ENCODE results near the genes AMZ2, ABCA6 and ABCA5.

DNA sequence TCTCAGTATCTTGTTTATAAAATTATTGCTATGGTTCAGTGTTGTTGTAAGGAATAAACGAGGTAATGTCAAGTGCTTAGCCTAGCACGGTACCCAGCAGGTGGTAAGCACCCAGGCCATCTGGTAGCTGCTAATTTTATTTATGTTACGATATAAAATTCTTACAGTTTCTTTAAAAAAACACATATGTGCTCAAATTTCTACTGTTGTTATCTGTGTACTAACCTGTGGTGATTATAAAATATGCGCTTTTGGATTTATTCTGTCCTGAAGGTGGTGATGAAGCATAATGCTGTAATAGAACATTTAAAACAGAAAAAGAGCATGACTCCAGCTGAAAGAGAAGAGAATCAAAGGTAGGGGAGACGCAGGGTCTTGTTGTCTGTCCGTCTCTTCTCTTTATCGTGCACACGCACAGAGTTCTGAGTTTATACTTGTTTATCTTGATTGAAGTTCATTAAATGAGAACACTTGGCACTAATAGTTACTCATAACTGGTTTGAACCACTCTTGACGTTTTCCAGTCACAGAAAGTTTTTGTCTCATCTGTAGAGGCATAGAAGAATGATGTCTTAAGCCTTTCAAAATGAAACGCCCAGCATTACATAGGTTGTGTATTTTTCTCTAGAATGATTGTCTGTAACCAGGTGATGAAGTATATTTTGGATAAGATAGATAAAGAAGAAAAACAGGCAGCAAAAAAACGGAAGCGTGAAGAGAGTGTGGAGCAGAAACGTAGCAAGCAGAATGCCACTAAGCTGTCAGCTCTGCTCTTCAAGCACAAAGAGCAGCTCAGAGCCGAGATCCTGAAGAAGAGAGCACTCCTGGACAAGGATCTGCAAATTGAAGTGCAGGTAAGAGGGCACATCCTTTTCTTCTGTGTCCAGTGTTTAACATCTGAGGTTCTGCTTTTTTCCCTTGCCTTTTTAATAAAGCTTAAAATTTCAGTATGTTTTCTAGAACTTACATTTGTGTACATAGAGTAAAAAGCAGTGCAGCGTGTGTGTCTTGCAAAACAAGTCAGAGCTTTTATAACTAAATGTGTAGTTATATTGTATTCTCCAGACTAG is 48.5 kb downstream of the C17orf58 start:
- RRBS, result no CpG with 5 or more reads among the region's 15 CpGs

GRCh38 chr17:68128603-68129445 is 93.3 kb downstream of the KPNA2 start:
- RRBS, result no CpG with 5 or more reads among the region's 5 CpGs

DNA sequence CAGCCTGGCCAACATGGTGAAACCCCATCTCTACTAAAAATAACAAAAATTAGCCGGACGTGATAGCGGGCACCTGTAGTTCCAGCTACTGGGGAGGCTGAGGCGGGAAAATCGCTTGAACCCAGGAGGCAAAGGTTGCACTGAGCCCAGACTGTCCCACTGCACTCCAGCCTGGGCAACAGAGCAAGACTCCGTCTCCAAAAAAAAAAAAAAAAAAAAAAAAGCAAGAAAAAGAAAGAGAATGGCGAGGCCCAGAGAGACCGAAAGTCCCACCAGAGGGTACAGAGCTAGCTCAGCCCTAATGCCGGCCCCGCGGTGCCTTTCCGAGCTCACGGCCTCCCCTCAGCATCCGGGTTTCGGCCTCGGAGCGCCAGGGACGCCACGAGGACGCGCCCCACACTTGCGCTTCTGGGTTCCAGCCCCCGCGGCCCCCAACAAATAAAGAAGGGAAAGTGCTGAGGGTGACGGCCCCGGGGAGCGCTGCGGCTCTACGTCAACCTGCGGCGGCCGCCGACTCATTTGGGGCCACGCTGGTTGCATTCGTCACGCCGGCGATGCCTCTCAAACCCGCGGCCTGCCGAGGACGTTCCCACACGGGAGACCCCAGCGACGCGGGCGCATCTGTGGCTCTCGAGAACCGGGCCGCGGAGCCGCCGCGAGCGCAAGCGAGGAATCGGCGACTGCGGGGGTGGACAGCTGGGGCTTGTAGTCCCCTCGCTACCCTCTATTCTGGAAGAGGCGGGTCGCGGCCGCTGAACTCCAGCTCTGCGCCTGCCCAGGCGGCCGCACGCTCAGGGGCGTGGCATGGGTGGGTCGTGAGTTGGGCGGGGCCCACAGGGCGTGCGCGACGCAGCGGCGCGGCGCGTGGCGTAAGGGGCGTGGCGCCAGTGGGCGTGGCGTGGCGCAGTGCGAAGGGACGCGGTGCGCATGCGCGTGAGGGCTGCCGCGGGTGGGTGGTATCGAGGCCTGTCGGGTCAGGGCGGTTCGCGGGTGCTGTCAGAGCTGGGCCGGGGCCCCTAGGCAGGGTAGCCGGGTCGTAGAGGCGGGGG is at the start of gene AMZ2:
Gene AMZ2, plus strand, starts transcription at position 906 of the 1,049 bp plus-strand sequence.
- RRBS, result 4% methylated on average over 26 of the region's 103 CpGs

GRCh38 chr17:68302457-68302720 is 11.1 kb downstream of the ARSG start:
- RRBS, result no CpG with 5 or more reads among the region's 3 CpGs

GRCh38 chr17:68346256-68347038 is 55.2 kb downstream of the ARSG start:
- RRBS, result no CpG with 5 or more reads among the region's 25 CpGs

GRCh38 chr17:68519833-68520339 is 7.7 kb downstream of the PRKAR1A start:
- RRBS, result no CpG with 5 or more reads among the region's 4 CpGs

GRCh38 chr17:68599085-68599571 is 2.0 kb downstream of the FAM20A start:
- RRBS, result no CpG with 5 or more reads among the region's 6 CpGs

DNA sequence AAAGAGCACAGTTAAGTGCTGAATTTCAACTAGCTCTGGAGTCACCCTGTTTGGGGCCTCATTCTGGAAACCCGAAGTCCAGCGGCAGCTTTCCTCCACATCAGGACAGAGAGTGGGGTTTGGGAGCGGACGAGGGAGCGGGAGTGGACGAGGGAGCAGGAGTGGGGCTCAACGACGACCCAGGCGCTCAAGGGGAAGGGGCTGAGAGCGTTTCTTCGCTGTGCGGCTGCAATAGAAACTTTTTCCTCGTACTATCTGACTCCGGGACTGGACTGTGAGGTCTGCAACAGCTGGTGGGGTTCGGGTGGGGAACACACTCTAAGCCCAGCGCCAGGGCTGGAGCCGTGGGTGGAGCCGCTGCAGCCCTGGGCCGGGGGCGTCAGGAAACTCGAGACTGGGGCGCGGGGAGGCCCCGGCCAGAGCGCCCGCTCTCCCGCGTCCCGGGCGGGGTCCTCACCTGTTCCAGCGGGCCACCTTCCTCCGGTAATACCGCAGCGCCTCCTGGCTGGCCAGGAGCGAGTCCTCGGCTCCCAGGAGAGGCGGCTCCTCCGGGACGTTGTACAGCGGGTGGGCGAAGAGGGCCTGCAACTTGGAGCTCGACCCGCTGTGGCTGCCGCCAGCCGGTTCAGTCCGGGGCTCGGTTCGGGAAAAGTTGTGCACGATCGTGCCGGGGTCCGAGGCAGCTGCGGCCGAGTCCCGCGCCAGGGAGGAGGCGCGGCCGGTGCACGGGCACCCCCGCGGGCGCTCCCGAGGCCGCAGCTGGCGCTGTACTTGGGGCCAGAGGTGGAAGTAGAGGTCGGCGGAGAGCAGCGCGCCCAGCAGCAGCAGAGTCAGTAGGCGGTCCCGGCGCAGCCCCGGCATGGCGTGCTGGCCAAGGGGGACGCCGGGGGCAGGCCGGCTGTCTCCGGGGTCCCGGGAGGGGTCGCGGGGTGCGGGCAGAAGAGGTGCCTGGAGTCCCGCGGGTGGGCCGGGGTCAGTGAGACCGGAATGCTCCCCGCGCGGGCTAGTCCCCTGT is 1.1 kb downstream of the FAM20A start:
- RRBS, result 22% methylated on average over 46 of the region's 90 CpGs

DNA sequence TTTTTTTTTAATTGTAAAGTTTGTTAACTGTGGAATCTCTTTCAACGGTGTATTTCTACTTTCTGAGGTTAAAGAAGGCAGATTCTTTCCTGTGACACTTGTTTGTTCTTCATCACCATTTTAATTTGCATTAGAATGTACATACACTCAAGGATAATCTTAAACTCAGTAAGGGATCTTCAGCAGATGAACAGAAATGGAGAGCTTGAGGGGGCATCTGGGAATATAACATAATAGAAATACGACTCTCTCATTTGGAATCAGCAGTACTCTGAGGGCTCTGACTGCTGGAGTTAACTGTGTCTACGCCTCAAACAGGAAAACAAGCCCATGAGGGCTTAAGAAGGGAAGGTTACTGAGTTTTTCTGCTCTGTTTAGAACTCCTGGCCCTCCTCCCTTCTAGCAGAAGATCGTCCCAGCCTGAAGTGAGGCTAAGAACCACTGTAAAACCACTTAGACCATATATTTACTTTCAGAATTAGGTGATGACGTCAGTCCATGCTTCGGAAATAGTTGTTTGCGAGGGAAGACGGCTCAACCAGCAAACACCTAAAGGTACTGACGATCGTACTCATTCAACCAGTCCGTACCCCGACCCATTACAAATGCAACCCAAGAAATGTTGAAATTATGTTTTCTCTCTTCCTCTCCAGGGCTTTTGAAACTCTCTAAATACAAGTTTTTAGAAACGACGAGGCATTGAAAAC is 148.6 kb upstream of the FAM20A start:
- RRBS, result no CpG with 5 or more reads among the region's 14 CpGs

DNA sequence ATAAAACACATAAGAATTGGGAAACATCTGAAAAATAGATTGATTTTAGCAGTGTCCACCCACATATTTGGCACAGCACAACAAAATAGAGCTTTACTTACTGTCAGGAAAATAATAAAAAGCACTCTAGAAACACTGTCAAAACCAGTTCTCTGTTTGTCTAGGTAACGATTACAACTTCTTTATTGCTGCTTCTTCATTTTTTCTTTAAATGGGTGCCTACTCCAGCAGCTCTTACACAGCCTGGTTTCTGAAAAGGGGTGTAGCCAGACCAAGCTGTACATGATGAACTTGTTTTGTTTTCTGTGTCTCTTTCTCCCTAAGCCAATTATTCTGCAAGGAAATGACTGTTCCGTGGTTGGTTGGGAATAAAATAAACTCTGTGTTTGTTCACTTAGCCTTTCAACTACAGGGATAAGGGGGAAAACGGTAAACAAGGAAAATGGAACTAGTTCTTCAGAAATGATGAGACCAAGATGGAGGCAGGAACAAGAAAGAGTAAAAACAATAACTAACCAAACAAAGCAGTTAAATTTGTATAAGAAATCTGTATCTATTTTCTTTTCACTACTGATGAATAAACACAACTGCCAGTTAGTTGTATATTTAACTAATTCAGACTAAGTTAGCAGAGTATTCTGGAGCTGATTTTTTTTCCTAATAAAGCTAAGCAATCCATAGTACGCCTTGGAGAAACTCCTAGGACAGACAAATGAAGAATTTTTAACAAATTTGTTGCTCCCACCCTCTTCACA is at the start of gene ABCA6:
Gene ABCA6, minus strand, starts transcription at position 252 of the 755 bp plus-strand sequence.
- RRBS, result no CpG with 5 or more reads among the region's 4 CpGs

GRCh38 chr17:69326383-69327411 is at the start of gene ABCA5:
Gene ABCA5, minus strand, starts transcription at chr17:69327133.
- RRBS, result 0% methylated on average over 5 of the region's 99 CpGs

GRCh38 chr17:69485072-69485644 is 70.7 kb downstream of the MAP2K6 start:
- RRBS, result no CpG with 5 or more reads among the region's 3 CpGs

DNA sequence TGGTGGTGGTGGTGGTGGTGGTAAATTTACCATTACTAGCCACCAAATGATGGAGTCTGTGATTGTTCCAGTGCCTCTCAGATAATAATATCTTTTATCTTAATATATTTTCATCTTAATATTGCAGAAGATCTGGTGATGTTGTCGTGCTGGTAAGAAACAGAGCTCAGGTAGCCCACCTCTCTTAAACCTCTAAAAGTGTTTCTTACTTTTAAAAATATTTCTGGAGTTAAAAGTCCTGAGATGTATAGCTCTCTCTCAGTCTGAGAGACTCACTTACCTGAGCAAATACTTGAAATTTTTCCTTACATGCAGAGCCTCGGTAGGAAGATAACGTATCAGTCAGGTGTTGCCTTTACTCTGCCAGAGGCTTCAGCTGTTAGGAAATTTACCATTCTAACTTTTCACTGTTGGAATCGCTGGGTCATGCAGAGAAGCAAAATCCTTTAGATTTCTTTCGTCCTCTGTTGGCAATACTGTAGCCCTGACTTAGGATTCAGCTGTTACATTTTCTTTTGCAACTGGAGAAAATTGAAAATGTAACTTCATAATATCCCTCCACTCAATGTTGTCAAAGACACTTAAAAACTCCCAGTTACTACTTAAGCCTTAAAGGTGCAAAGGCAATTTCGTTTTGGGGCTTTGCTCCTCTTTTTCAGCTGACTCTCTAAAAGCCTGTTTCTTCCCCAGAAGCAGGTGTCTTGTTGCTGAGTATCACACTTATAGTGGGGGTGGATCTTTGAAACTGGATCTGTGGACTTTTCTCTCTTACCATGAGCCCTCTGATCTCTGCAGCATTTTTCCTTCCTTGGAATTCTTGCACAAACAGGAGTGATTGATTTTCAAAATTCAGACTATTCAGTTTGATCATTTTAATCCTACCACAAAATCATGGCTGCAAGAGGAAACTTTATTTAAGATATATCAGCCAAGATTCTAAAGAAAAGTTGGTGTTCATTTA is 19.9 kb upstream of the KCNJ16 start:
- RRBS, result no CpG with 5 or more reads among the region's 6 CpGs

DNA sequence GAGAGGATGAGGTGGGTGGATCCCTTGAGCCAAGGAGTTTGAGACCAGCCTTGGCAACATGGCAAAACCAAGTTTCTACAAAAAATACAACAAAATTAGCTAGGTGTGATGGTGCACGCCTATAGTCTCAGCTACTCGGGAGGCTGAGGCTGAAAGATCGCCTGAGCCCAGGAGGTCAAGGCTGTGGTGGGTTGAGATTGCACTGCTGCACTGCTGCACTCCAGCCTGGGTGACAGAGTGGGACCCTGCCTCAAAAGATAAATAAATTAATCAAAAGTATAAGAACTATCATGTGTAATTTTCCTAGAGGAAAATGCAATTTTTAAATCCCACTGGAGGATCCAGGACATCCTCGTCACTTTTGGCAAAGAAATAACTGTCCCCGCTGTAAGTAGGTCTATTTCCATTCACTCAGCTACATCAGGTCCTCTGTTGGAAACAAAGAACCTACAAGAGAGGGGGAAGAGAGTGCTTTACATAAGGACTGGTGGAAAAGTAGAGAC is 575.9 kb upstream of the SOX9 start:
- RRBS, result no CpG with 5 or more reads among the region's 5 CpGs

DNA sequence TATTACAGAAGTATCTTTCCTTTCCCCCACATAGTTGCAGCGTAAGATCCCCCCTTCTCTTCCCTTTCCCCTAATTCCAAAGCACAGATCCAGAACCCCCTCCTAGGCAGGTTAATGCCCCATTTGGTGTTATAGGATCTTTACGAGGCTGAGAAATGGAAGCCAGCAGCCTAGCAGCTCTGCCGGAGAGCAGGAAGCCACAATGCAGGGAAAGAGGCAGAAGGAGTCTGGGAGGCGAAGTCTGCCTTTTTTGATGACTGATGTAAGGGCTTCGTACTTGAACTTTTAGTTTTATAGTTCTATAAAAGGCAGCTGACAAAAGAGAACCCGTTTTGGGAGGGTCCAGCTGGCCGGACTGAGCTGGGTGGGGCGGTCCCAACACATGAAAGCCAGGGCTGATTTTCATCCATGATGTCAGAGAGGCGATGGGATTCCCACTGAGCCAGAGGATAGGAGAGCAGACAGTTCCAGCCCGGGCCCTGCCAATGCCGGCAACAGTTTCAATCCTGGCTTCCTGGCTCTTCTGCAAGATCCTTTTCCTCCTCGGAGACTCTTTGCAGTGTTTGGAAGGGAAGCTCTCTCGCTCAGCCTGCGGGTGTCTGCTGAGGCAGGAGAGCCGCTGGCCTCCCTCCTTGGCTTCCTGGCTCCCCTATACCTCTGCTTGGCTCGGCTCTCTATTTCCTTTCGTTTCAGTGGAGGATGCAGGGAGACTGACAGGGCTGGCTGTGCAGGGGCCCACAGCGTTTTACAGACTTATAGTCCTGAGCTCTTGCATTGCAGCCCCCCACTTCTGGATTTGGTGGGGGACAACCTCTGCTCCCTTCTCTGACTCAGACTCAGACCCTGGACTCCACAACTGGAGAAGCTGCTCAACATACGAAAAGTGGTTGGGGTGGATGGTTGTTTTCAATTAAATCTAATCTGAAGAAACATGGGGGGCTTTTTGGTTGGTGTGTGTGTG is 145.5 kb upstream of the SOX9 start:
- RRBS, result no CpG with 5 or more reads among the region's 19 CpGs

GRCh38 chr17:72117048-72117595 is 3.7 kb upstream of the SOX9 start:
- RRBS, result no CpG with 5 or more reads among the region's 33 CpGs

GRCh38 chr17:72124526-72124947 is 3.7 kb downstream of the SOX9 start:
- RRBS, result no CpG with 5 or more reads among the region's 6 CpGs

DNA sequence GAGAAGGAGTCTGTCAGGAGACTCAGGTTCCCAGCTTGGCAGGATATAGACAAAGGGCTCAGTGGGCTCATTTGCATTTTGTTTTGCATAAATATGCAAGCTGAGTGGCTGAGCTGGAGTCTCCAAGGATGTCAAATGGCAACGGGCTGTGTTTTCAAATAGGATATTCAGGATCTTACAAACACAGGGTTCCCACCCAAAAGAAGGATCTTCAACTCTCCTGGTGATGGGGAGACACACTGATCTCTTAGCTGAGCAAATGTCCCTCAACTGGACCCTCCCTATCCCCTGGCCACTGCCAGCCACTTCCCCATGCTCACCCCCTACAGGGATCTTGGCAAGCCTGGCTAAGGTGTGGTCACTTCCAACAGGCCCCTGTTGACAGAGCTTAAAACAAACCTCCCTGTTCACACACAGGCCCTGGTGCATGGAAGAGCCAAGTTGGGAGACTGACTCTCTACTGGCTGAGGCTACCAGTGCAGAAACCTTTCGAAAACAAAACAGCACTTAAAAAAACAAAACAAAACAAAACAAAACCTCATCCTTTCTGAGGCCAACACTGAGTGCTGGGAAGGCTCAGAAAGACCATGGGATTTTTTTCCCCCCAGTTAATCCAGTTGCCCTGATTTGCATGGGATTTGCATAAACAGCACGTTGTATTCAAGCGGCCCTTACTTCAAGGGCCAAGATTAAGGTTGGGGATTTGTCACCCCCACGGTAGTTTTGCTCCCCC is 61.7 kb downstream of the SOX9 start:
- RRBS, result no CpG with 5 or more reads among the region's 5 CpGs

DNA sequence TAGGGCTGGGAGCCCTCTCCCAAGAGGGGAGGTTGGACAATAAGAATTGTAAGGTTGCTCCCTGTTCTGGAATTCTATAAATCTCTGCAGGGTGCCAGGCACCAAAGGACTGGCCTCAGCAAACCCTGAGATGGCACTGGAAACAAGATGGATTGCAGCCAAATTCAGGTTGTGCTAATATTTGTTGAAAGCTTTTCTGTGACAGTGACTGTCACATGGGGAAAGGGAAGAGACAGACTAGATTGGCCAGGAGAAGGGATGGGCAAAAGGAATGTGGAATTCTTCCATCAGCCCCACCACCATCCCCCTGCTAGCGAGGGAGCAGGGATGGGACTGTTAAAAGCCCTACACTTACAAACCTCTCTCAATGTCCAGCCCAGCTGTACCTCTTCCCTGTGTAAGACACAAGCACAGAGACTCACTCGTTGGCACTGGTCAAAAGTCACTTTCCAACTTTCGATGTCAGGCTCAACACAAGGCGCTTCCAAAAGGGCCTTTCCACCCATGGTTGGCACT is 62.4 kb downstream of the SOX9 start:
- RRBS, result no CpG with 5 or more reads among the region's 4 CpGs

GRCh38 chr17:72305954-72306605 is 185.3 kb downstream of the SOX9 start:
- RRBS, result no CpG with 5 or more reads among the region's 9 CpGs